Fibroblast of the aortic adventitia (primary cell): ENCODE measurements around the genes CCDC30, C1orf50 and MPL.

DNA sequence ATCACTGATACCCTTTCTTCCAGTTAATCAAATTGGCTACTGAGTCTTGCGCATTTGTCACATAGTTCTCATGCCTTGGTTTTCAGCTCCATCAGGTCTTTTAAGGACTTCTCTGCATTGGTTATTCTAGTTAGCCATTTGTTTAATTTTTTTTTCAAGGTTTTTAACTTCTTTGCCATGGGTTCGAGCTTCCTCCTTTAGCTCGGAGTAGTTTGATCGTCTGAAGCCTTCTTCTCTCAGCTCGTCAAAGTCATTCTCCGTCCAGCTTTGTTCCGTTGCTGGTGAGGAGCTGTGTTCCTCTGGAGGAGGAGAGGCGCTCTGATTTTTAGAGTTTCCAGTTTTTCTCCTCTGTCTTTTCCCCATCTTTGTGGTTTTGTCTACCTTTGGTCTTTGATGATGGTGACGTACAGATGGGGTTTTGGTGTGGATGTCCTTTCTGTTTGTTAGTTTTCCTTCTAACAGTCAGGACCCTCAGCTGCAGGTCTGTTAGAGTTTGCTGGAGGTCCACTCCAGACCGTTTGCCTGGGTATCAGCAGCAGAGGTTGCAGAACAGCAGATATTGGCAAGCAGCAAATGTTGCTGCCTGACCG is 69.7 kb upstream of the GUCA2A start:
- CAGE, long polyA plus RNA, result no peak

- CAGE, long polyA plus RNA, result no peak
These were observed 37.5 kb downstream of the FOXJ3 start for GRCh38 chr1:42297321-42298187.

- CAGE, long polyA plus RNA, result no peak
These were observed at the start of gene CCDC30 for GRCh38 chr1:42462858-42463589. Gene CCDC30, plus strand, starts transcription at chr1:42463286.

- CAGE, long polyA plus RNA, result no peak
These were observed 13.5 kb downstream of the YBX1 start for GRCh38 chr1:42695338-42696438.

GRCh38 chr1:42766912-42768046 is at the start of gene C1orf50:
Gene C1orf50, plus strand, starts transcription at chr1:42767249.
- CAGE, long polyA plus RNA, result no peak

GRCh38 chr1:42937764-42938725 is 20.6 kb downstream of the SLC2A1 start:
- CAGE, long polyA plus RNA, result no peak

- CAGE, long polyA plus RNA, result no peak
These were observed 11.6 kb downstream of the SLC2A1 start for GRCh38 chr1:42946980-42947553.

GRCh38 chr1:43005751-43006460 is 47.2 kb upstream of the SLC2A1 start:
- CAGE, long polyA plus RNA, result no peak

DNA sequence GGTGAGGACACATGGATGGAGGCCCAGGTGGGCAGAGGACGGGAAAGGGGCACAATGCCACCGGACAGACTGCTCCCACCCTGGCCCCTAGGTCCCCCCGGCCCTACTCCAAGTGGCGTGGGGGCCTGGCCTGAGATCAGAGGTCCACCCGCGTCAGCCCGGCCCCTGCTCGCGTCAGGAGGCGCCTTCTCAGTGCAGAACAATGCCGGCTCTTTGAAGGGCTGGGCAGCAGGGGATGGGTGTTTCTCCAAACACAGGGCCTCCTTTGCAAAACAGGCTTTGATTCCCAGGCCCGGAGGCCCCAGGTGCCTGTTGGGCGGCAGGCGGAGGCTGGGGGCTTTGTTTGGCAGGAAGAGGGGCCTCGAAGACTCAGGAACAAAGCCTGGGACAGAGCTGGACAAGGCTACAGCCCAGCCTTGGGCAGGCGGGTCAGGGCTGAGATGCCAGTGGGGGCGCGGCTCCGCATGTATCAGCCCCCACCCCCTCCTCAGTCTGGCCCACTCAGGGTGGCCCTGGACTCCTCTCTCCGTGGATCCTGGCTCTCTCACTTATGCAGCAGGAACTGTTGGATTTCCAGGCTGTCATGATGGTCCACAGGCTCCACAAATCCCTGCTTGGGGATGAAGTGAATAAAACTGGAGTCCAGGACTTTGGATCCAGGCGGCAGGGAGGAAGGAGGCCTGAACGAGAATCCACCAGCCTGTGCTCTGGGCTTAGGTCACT is 77.4 kb upstream of the SLC2A1 start:
- CAGE, long polyA plus RNA, result no peak

- CAGE, long polyA plus RNA, result no peak
These were observed 35.5 kb downstream of the CFAP57 start for GRCh38 chr1:43207505-43208100.

DNA sequence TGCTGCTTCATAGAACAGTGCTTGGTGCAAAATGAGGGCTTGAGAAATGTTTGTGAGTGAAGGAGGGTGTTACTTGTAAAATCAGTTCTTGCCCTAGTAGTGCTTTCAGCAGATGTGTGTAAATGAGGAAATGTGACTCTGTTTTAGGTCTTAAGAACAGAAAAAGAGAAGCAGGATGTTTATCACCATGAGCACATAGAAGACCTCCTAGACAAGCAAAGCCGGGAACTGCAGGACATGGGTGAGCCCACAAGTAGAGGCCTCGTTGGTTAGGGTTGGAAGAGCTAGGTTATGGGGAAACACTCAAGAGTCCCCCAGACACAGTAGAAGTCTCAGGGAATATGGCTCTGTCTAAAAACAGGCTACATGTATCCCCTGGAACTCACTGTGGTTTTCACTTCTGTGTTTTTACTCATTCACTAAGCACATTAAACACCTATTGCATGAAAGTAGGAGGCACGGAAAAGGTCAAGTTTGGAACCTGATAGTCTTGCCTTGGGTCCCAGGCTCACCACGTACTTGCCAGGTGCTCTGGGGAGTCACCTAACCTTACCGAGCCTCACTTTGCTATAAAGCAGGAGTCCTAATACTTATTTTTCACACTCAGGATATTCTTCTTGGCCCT is 48.4 kb upstream of the TMEM125 start:
- CAGE, long polyA plus RNA, result no peak

DNA sequence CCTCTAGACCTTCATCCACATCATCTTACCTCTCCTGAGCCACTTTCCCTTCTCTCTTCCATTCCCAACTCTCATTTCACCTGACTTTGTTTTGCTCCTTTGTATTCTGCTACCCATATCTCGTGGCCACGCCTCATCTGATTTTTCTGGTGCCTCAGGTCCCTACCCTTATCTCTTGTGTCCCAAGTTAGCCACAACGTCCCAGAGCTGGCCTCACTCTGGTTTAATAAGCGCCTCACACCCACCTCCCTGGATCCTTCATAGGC is 34.9 kb upstream of the TMEM125 start:
- CAGE, long polyA plus RNA, result no peak

DNA sequence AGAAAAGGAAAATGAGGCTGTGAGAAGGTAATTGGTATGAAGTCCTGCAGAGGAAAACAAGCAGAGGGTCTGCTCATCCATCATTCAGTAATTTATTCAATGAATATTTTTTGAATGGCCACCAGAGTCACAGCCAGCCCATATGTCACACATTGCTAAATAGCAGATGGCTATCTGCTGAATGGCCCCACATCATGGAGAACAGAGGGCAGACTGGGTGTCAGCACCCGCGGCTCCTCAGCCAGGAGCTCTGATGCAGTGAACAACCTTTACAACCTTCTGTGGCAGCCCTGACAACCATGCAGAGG is 2.6 kb upstream of the C1orf210 start:
- CAGE, long polyA plus RNA, result no peak

- CAGE, long polyA plus RNA, result no peak
These were observed 1.4 kb downstream of the TIE1 start for GRCh38 chr1:43302223-43302559.

DNA sequence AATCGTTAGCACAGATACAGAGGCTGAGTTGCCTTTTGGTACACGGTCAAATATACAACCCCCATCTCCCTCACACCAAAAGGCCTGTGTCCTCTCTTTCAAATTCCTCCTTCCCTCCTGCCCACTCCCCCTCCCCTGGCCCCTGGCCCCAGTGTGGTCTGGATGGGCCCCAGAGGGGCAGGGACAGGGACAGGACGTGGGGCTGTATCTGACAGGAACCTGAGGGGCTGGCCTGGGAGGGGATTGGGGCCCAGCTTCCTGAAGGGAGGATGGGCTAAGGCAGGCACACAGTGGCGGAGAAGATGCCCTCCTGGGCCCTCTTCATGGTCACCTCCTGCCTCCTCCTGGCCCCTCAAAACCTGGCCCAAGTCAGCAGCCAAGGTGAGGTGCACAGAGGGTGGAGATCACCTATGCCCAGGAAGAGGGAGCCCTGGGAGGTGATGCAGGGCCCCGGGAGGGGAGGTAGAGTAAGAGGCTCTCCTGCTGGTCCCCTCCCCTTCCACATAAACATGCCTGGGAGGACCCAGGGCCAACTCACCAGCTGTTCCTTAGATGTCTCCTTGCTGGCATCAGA is at the start of gene MPL:
Gene MPL, plus strand, starts transcription at position 272 of the 574 bp plus-strand sequence.
- CAGE, long polyA plus RNA, result no peak

- CAGE, long polyA plus RNA, result no peak
These were observed 1.7 kb downstream of the ELOVL1 start for GRCh38 chr1:43365898-43366729.

- CAGE, long polyA plus RNA, result no peak
These were observed 300 bp downstream of the SZT2 start for GRCh38 chr1:43390075-43390322.

DNA sequence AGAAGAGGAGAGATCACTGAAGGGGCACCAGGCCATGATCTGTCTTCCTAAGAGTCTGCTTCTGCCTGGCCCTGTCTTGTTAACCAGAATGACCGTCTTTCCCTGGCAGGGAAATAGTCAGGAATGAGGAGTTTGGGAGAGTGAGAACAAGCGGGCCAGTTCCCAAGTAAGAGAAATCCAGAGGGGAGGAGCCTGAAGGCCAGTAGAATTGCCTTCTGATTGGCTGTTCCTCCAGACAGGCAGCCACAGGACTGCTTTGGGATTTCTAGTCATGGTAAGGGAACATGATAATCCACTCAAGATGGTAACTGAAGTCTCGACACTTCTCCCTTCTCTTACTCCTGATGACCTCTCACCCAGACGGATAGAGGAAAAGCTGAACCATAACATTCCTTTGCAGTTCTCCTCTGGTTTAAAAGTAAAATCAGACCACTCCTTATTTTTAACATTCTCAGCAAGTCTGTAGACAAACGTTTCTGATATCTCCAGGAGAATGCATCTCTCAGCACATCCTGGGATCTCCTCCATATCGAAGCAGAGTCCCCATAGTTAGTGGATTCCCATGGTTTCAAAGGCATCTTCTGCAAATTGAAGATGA is 17.9 kb downstream of the HYI start:
- CAGE, long polyA plus RNA, result no peak

GRCh38 chr1:43450986-43451823 is 2.5 kb downstream of the HYI start:
- CAGE, long polyA plus RNA, result no peak

DNA sequence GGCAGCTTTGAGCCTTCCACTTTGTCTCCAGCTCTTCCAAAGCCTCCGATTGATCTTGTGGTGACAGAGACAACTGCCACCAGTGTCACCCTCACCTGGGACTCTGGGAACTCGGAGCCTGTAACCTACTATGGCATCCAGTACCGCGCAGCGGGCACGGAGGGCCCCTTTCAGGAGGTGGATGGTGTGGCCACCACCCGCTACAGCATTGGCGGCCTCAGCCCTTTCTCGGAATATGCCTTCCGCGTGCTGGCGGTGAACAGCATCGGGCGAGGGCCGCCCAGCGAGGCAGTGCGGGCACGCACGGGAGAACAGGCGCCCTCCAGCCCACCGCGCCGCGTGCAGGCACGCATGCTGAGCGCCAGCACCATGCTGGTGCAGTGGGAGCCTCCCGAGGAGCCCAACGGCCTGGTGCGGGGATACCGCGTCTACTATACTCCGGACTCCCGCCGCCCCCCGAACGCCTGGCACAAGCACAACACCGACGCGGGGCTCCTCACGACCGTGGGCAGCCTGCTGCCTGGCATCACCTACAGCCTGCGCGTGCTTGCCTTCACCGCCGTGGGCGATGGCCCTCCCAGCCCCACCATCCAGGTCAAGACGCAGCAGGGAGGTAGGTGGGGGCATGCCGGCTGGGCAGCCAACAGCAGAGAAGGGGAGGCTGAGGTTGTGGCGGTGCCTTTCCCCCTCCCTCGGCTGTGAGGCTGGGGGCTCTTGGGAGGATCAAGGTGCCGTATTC is 58.8 kb upstream of the KDM4A start:
- CAGE, long polyA plus RNA, result no peak